Right lobe of liver (tissue), 4 donors: ENCODE measurements around a stretch of chr6.

GRCh38 chr6:157120283-157120697 lies 203.0 kb downstream of the TMEM242 start:
- PRO-cap, 4 experiments, result peak in 1 of 4 experiments; most common plus-strand start chr6:157120442 (in 1)
- RAMPAGE, long total RNA, 2 experiments, result no peak in any of the 2 experiments

DNA sequence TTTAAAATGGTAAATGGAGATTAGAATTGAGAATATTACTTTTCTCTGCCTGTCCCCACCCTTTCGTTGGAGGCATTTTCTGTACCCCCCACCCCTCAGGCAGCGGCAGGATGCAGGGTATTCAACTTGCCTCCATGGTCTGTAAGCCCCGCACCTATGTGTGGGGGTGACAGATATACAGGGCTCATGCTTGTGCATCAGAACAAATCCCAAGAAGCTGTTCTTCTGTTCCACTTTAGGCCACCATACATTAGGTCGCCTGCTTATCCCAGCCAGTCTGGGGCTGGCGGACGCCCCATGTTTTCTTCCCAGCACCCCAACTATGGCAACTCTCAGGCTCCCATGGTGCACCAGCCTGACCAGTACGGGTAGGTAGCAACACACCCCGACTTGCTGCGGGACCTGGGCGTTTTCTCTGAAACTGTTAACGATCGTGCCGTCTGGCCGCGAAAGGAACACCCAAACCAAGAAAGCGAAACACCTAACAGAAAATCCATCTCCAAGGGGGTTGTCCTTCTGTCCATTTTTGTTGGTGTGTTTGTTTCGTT lies 172.8 kb downstream of the TMEM242 start:
- PRO-cap, 4 experiments, result no peak in any of the 4 experiments
- RAMPAGE, long total RNA, 2 experiments, result no peak in any of the 2 experiments

GRCh38 chr6:157206024-157206983 lies 117.0 kb downstream of the TMEM242 start:
- PRO-cap, 4 experiments, result peak in 3 of 4 experiments; most common plus-strand start chr6:157206779 (in 3)
- RAMPAGE, long total RNA, 2 experiments, result no peak in any of the 2 experiments

GRCh38 chr6:157354936-157355261 lies 26.1 kb upstream of the ZDHHC14 start:
- PRO-cap, 4 experiments, result no peak in any of the 4 experiments
- RAMPAGE, long total RNA, 2 experiments, result no peak in any of the 2 experiments

DNA sequence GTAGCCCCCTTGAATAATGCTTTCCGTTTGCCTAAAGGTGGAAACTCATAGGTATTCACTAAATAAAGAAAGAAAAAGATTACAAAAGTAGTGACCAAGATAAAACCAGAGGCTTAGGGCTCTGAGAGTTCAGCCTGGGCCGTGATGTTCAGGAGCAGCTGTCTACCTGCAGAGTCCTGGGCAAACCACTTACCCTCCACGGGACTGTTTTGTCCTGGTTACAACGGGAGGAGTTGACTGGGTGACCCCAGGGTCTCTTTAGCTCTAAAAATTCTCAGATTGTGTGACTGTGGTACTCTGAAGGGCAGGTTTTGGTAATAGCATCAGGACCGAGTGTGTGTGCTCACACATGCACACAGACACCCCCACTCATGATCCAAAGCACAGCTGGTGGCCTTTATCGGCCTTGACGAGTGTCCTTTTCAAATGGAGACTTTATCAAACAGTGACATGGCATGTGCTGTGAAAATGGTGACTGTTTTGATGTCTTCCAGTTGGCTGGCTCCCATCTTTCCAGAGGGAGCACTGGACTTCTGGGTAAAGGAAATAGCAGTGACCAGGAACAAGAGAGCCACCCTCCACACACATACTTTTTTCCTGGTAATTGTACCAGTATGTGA lies 52.5 kb downstream of the ZDHHC14 start:
- PRO-cap, 4 experiments, result no peak in any of the 4 experiments
- RAMPAGE, long total RNA, 2 experiments, result no peak in any of the 2 experiments

DNA sequence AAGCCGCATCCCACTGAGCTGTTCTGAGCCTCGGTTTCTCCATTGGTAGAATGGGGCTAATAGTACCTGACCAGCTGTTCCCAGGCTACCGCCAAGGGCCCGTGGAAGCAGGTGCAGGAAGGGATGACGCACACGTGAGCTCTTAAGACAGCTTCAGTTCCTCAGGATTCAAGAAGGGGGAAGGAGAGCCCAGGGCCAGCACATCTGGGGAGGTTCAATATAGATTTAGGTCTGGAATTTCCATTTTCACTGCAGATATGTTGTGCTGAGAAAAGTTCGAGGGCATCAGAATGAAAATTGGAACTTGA lies 61.4 kb upstream of the SNX9 start:
- PRO-cap, 4 experiments, result peak in 1 of 4 experiments; most common plus-strand start position 171 of the sequence (in 1)
- RAMPAGE, long total RNA, 2 experiments, result no peak in any of the 2 experiments

DNA sequence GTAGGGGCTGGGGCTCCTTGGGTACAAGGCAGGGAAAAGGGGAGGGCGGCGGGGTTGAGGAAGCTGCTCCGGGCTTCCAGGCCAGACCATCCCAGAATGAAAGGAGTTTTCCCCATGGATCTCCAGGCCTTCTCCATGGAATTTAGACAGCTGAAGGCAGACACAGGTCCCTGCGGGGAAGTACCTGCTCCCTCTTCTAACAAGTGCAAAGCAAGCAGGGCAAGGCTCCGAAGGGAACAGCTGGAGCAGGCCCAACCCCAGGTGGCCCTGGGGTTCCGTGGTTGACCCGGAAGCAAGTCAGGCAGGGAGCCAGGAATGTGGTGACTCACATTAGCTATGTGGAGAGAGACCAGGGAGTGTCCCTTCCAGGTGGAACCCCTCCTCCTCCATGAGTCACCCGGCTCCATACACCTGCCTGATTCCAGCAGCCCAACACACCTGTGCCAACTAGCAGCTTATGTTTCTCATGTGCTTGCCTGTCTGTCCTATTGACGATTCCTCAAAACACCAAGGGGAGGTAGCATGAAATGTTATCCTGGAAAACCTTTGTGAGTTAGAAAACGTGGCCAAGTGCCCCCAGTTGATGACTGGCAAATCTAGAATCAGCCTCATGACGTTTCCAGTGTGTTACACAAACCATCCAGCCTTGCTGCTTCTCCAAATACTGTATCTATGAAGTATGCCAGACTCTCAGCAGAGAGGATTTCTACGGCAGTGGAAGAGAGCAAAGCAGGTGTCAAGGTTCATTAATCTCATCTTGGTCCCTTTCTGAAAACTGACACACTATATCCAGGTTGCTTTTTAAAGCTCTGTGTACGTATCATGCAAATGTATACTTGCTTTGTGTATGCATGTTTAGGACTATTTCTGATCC lies 59.6 kb upstream of the SNX9 start:
- PRO-cap, 4 experiments, result peak in 1 of 4 experiments; most common plus-strand start position 702 of the sequence (in 1)
- RAMPAGE, long total RNA, 2 experiments, result no peak in any of the 2 experiments

DNA sequence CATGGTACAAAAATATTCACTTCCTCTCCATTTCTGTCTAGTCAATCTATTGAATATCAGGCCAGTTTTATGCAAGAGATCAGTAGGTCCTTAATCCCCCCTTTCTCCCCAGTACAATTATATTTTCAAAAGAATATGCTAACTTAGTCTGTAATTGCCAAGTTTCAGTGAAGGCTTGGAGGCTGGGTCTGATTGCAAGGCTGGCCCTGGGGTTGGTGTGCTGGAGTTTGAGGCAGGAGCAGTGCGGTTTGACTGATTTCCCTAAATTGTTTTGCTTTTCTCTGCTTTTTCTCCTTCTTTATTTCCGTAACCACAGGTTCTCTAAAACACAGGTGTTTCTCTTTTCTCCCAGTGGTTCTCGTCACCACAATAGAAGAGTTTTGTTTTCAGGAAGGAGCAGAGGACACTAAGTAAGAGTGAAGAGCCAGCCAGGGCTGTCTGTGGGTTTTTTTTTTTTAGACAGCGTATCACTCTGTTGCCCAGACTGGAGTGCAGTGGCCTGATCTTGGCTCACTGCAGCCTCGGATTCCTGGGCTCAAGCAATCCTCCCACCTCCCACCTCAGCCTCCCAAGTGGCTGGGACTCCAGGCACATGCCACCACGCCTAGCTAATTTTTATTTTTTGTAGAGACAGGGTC lies 8.2 kb upstream of the SNX9 start:
- PRO-cap, 4 experiments, result no peak in any of the 4 experiments
- RAMPAGE, long total RNA, 2 experiments, result no peak in any of the 2 experiments

DNA sequence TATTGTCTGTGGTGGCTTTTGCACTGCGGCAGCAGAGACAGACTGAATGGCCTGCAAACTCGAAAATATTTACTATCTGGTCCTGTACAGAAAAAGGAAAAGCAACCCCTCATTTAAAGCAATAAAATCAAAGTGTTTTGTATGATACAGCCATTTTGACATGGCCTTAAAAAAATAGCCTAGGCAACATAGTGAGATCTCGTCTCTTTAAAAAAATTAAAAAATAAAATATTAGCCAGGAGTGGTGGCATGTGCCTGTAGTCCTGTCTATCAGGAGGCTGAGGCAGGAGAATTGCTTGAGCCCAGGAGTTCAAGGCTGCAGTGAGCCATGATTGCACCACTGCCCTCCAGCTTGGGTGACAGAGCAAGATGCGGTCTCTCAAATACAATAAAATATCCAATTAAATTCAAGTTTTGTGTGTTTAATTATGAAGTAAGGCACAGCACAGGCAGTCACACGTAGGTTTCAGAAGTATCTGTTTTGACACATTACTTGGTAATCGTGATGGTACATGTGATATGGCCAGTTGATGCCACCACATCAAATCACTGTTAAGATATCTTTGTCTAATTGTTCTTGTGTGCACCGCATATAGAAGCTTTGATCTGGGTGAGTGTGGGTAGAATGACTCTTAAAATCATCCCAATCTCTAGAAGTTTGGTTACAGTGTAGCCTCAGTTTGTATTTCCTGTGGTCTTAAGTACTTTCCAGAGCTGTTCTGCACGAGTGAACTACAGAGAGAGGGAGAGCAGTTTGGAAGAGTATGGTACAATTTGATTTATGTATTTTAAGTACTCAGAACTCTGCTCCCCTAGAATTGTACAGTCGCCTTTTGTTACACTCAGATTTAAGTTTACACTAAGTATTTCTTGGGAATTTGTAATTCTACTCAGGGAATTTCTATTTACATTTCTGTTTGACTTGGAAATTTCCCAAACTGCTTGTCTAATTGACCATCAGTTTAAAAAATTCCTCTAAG lies 37.3 kb downstream of the SNX9 start:
- PRO-cap, 4 experiments, result no peak in any of the 4 experiments
- RAMPAGE, long total RNA, 2 experiments, result no peak in any of the 2 experiments

DNA sequence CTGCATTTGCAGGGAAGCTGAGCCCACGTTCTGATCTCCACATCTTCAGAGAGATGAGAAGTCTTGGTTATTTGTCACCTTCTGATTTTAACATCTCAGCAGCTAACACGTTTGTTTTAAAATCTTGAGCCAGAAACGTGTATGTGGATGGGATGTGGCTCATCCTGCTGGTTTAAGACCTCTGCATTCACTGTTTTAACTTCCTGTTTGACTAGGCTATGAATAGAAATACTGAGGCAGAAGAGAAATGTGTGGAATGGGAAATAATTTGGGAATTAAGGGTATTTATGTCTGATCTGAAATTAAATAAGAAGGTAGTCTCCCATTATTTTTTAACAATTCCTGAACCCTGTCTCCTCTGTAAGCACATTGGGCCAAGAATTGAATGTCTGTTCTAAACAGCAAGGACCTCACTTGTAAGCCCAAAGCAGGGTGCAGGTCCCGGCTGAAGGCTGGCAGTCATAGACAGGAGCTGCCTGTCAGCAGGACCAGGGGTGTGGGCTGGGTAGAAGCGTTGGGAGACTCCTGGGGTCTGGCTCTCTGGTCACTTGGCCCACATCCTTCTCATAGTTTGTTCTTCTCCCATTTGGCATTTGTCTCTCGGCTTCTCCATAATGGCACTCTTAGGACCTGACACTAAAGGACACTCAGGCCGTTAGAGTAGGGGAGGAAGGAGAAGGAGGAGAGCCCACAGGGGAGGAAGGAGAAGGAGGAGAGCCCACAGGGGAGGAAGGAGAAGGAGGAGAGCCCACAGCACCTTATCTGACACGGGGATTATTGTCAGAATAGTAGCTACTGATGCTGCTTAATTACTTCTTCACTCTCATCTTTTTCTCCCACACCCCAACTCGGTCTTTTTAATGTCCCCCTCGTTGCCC lies 75.6 kb downstream of the SNX9 start:
- PRO-cap, 4 experiments, result no peak in any of the 4 experiments
- RAMPAGE, long total RNA, 2 experiments, result no peak in any of the 2 experiments

- PRO-cap, 4 experiments, result no peak in any of the 4 experiments
- RAMPAGE, long total RNA, 2 experiments, result no peak in any of the 2 experiments
Observed at GRCh38 chr6:158003791-158004277, 22.2 kb downstream of the SYNJ2 start.

GRCh38 chr6:158231961-158232674 lies 64.0 kb downstream of the GTF2H5 start:
- PRO-cap, 4 experiments, result peak in 4 of 4 experiments; most common plus-strand start chr6:158232195 (in 4); most common minus-strand start chr6:158232136 (in 2)
- RAMPAGE, long total RNA, 2 experiments, result no peak in any of the 2 experiments

- PRO-cap, 4 experiments, result no peak in any of the 4 experiments
- RAMPAGE, long total RNA, 2 experiments, result no peak in any of the 2 experiments
Observed at GRCh38 chr6:158285227-158286096, 26.8 kb upstream of the TULP4 start.

DNA sequence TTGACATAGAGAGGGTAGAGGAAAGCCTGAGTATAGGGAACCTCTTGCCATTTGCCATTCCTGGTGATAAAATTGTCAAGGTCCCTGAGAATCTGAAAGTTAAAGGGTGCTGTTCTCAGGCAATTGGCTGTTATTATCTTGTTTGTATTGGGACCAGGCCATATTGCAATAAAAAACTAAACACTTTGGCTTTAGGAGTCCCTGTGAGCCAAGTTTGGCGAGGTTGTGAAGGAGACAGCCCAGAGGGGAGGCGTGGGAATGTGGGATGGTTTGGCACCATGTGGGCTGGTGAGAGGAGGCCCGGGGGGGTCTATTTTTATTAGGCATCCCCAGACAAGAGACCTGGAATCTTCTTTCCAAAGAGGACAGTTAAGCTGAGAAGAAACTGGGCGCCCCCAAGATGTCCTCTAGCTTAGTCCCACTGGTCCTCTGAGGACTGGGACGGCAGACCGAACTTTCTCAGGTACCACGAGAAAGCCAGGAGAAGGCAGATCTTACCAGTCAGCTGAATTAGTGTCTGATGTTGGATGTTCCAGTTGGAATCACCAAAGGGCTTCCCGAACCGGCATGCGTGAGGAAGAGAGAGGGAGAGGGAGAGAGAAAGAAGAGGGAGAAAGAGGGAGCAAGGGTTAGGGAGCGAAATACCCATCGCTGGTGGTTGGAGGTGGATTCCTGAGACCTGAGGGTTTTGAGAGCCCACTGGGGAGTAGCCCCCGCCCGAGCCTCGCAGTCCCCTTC lies 24.5 kb downstream of the DYNLT1 start:
- PRO-cap, 4 experiments, result no peak in any of the 4 experiments
- RAMPAGE, long total RNA, 2 experiments, result no peak in any of the 2 experiments

DNA sequence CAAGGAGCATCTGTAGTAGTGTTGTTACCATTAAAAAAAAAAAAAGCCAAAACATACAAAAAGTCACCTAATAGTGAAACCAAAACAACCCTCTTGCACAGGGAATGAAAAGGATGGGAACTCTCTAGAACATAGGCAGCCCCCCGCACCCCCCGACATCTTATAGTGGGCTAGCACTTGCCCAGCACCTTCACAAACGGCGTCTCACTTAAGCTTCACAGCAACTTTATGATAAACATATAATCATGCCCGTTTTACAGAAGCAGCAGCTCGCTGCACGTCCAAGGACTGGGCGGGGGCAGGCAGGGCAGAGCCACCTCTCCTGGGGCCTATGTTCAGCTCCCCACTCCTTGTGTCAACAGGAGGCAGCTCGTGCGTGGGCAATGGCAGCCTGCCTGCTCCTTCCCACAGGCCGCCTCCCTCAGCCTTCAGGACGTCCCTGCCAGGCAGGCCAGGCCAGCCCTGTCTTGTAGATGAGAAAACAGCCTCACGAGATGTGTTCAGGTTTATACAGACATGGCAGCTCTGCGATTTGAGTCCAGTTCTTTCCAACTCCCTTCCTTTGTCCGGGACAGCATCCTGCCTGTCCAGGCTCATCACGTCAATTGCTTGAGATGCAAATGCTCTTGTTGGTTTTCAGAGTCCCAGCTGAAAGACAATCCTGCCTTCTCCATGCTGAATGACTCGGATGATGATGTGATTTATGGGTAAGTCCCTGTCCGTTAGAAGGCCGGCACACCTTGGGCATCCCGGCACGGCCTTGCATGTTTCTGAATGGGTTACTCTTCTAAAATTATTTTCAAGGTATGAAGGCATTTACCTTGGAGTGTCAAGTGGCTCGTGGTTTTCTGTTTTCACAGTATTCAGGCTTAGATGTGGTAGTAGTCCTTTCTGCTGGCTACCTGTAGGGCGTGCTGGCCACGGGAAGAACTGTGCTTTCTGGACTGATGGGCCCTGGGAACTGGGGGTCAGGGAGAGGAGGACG lies 13.6 kb downstream of the DYNLT1 start:
- PRO-cap, 4 experiments, result no peak in any of the 4 experiments
- RAMPAGE, long total RNA, 2 experiments, result no peak in any of the 2 experiments

DNA sequence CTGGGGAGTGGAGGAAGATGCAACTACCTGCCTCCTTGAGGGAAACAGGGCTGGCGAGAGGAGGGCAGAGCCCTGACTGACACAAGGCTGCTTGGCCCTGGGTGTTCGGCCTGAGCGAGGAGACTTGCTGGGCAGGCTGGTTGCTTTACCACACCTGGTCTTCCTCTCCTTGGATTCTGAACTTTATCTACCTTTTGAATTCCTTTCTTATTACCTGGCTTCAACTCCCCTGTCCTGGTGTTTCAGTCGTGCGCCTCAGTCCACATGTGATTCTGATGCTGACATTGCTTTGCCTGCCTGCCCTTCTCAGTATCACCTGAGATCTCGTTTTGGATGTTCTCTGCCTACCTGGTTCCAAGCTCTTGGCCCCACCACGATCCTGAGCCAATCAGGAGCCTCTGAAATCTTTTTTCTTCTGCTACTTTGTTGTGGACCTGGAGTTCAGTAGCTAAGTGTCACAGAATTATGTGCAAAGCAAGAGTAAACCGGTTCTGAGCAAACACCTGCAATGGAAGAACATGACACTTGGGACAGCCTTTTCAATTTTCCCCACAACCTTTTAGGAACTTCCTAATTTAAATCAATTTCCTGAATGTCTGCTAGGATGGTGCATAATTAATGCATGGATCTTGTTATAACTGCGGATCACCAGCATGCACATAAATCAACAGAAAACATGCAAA lies 2.1 kb upstream of the DYNLT1 start:
- PRO-cap, 4 experiments, result no peak in any of the 4 experiments
- RAMPAGE, long total RNA, 2 experiments, result no peak in any of the 2 experiments

GRCh38 chr6:158704073-158704962 lies 54.5 kb downstream of the SYTL3 start:
- PRO-cap, 4 experiments, result peak in 2 of 4 experiments; most common plus-strand start chr6:158704408 (in 1); most common minus-strand start chr6:158704242 (in 1)
- RAMPAGE, long total RNA, 2 experiments, result start-site peak on the plus strand in 1 of 2 experiments, at chr6:158704397-158704402 at its widest, 8 reads per replicate

DNA sequence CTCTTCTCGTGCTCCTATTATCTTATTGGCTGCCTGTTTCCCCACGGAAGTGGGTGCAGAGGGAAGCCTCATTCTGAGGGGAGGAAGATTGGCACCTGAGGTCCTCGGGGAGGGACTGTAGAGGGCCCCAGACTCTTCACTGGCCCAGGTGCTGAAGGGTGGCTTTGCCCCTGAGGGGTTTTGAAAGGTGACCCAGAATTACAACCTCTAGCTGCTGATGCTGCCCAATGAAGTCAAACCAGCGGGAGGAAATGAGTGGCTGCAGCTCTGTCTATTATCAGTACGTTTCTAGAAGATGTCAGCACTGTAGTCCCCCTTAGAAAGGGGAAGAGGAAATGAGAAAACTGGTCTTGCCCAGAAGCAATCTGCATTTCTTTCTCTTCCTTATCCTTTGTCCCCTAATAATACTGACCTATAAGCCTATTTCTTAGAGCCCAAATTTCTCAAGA lies 66.0 kb downstream of the SYTL3 start:
- PRO-cap, 4 experiments, result peak in 4 of 4 experiments; most common plus-strand start position 277 of the sequence (in 1); most common minus-strand start position 279 of the sequence (in 2)
- RAMPAGE, long total RNA, 2 experiments, result no peak in any of the 2 experiments

GRCh38 chr6:158772539-158773634 lies 46.3 kb downstream of the EZR start:
- PRO-cap, 4 experiments, result no peak in any of the 4 experiments
- RAMPAGE, long total RNA, 2 experiments, result no peak in any of the 2 experiments

DNA sequence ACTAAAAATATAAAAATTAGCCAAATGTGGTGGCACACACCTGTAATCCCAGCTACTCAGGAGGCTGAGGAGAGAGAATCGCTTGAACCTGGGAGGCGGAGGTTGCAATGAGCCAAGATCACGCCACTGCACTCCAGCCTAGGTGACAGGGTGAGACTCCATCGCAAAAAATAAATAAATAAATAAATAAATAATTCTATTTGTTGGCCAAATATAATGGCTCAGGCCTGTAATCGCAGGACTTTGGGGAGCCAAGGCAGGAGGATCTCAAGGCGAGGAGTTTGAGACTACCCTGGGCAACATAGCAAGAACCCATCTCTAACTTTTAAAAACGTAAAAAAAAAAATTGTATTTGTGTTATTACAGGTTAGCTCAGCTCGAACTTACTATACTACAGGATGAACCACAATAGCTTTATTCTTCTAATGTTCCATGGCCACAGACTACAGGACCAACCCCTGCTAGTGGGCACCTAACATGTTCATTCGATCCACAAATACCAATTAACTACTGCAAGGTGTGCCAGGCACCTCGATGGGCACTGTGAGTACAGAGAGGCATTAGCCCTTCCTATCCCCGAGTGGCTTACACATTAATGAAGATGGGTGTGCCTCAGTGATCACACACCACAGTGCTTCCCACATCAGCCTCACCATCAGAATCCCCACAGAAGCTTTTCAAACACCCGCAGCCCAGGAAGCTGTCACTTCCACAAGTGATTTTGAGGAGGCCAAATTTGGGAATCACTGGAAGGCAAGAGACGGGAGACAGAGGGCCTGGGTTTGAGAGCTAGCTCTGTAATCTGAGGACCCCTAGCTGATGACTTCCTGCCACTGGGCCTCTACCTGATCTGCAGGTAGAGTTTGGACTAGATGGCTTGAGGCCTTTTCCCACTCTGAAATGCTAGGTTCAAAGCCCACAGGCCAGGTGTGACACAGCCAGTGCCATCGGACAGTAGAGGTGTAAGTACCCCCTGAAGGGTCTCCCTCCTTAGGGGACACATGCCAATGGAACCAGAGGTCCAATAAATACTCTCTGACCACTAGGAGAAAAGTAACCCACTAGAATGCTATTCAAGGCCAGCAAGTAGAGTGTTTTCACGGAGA lies 23.7 kb downstream of the EZR start:
- PRO-cap, 4 experiments, result no peak in any of the 4 experiments
- RAMPAGE, long total RNA, 2 experiments, result no peak in any of the 2 experiments